Colic lymph node (tissue), 1 donor: ENCODE results near the genes SCAMP3, GON4L, SYT11, PAQR6 and VHLL.

- PRO-cap = no peak
Measured at GRCh38 chr1:155201324-155201818, 6.3 kb downstream of the THBS3 start.

- PRO-cap = no peak
Measured at GRCh38 chr1:155209455-155209880, 973 bp downstream of the MTX1 start.

GRCh38 chr1:155218707-155219463 lies 10.4 kb downstream of the MTX1 start:
- PRO-cap = no peak

GRCh38 chr1:155232232-155232906 lies 8.7 kb downstream of the GBA1 start:
- PRO-cap = no peak

- PRO-cap = bidirectional peak, plus-strand start at chr1:155262526, minus-strand start at chr1:155262360
Measured at GRCh38 chr1:155261729-155262857, at the start of gene SCAMP3. Gene SCAMP3 (minus strand): TSS chr1:155262360.

DNA sequence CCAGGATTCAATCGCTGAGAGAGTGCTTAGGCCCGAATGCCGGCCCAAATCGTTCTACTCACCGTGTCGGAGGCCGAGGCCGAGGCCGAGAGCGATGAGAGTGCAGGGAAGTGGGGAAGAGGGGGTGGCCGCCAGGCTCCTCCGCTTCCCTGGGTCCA lies 633 bp downstream of the ASH1L start:
- PRO-cap = no peak

DNA sequence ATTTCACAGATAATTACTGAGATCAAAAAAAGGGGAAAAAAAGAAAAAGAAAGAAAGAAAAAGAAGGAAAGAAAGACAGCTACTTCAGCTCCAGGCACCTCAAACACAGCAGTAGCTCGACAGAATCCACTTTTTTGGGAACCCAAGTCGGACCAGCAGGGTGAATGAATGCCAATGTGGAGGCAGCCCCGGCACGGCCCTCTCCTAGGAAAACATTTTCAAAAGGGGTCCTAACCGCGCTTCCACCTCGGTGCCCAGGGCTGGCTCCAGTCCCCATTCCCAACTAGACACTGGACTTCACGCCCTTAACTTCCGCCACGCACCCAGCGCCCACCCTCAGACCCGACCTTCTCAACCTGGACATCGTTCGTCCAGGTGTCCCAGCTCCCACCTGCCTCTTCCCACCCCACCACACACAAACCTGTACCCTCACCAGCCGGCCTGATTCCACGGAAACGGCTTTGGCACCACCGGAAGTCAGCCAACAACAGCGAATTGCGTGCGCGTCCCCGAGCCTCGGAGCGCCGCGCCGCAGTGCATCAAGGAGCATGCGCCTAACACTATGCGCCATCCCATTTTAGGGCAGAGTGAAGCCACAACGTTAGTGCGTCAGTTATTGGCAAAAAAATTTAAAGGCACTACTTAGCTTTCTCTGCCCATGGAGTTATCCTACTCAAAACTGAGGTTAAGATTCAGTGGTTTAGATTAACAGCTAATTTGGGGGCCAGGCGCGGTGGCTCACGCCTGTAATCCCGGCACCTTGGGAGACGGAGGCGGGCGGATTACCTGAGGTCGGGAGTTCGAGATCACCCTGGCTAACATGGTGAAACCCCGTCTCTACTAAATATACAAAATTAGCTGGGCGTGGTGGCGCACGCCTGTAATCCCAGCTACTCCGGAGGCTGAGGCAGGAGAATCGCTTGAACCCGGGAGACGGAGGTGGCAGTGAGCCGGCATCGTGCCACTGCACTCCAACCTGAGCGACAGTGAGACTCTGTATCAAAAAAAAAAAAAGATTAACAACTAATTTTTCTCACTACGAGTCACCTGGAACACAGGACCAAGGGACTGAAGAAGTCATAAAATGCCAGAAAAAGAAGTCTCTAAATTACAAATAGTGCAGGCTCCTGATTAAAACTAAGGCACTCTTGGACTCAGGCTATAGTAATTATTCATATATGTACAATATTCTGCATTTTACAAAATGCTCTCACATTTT lies at the start of gene GON4L:
TSS of gene GON4L (minus strand) at position 489 of the 1,219 bp plus-strand sequence.
- PRO-cap = unidirectional peak, minus-strand start at position 457 of the sequence

GRCh38 chr1:155858954-155859930 lies at the start of gene SYT11:
Gene SYT11 (plus strand): TSS chr1:155859567.
- PRO-cap = bidirectional peak, plus-strand start at chr1:155859502, minus-strand start at chr1:155859340

- PRO-cap = no peak
Measured at GRCh38 chr1:155967397-155968459, 10.6 kb downstream of the ARHGEF2 start.

DNA sequence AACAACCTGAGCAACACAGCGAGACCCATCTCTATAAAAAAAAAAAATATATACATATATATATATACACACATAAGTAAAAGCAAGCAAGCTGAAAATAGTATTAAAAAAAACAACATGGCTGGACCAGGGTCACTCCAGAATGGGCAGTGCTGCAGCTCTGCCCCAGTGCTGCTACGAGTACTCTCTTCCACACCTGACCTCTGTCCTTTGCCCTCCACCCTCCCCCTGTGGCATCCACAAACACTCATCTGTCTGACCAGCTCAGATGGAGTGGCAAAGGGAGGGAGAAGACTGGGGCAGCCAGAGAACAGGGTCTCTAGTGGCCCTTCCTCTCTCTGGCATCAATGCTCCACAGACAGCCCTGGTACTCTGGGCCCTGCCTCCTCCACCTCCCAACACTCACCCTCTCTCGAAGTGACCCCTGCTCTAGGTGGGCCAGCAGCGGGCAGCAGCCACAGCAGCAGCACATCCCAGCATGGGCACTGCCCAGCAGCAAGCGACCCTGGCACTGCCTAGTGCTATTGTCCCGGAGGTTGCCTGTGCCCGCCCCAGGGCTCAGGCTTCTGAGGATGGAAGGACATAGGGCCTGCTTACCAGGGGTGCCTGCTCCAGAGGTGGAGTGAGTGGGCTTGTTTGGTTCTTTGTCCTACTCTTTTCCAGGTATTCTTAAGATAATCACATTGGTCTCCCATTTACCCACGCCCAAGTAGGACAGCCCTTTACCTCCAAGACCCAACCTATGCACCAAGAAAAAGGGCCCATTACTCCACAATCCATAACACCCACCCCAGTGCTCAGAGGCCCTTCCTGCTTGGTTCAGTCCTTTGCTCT lies 6.3 kb downstream of the ARHGEF2 start:
- PRO-cap = no peak

DNA sequence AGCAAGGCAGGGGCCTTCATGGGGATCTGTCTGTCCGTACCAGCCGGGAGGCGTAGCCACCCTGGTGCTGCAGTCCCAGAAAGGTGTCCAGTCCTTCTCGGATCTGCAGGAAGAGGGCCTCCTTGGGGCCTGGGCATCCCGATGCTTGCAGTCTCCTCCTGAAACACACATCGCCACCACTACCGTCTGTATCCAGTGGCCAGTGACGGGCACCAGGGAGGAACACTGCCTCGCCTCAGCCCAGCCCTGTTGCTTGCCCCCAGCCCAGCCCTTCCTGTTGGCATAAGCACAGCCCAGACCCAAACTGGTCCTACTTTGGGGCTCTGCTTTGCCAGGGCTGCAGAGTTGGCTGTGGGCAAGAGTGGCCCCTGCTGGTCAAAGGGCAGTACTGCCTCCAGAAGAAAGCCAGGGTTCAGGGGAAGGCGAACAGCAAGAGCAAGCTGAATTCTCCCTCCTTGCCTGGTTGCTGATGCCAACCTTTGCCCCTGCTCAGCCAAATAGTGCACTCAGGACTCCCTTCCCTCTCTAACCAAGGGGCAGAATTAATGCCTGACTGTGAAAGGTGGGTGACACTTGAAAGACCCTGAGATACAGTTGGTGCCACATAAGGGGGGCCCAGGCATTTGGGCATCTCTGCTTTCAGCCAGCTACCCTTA lies 11.0 kb upstream of the ARHGEF2 start:
- PRO-cap = no peak

GRCh38 chr1:156019768-156020490 lies 822 bp downstream of the SSR2 start:
- PRO-cap = no peak

- PRO-cap = no peak
Measured at GRCh38 chr1:156077421-156077904, 4.8 kb downstream of the MEX3A start.

DNA sequence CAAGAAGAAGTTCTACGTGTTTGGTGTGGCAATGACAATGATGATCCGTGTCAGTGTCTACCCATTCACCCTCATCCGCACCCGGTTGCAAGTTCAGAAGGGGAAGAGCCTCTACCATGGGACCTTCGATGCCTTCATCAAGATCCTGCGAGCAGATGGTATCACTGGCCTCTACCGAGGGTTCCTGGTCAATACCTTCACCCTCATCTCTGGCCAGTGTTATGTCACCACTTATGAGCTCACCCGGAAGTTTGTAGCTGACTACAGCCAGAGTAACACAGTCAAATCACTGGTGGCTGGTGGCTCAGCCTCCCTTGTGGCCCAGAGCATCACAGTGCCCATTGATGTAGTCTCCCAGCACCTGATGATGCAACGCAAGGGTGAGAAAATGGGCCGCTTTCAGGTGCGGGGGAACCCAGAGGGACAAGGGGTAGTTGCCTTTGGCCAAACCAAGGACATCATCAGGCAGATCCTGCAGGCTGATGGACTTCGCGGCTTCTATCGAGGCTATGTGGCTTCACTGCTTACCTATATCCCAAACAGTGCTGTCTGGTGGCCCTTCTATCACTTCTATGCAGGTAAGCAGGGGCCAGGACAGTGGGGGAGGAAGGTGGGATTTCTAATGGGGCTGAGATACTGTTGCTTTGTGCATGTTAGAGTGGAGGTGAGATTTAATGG lies 6.1 kb downstream of the SLC25A44 start:
- PRO-cap = no peak

DNA sequence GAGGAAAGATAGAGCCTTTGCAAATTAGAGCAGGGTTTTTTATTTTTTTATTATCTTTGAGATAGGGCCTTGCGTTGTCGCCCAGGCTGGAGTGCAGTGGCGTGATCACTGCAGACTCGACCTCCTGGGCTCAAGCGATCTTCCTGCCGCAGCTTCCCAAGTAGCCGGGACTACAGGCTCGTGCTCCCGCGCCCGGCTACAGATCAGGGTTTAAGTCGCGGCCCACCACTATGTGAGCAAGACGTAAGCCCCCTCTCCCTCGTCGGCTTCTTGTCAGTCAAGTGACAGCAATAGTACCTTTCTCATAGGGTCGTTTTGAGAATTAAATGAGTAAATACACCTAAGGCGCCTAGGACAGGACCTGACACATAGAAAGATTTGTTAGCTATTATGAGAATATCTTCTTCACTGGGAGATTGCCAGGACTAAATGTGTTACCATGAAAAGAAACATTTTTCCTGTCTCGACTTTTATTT lies 663 bp downstream of the PMF1 start:
- PRO-cap = no peak

- PRO-cap = no peak
Measured at GRCh38 chr1:156214135-156214892, 1.5 kb downstream of the PMF1 start.

DNA sequence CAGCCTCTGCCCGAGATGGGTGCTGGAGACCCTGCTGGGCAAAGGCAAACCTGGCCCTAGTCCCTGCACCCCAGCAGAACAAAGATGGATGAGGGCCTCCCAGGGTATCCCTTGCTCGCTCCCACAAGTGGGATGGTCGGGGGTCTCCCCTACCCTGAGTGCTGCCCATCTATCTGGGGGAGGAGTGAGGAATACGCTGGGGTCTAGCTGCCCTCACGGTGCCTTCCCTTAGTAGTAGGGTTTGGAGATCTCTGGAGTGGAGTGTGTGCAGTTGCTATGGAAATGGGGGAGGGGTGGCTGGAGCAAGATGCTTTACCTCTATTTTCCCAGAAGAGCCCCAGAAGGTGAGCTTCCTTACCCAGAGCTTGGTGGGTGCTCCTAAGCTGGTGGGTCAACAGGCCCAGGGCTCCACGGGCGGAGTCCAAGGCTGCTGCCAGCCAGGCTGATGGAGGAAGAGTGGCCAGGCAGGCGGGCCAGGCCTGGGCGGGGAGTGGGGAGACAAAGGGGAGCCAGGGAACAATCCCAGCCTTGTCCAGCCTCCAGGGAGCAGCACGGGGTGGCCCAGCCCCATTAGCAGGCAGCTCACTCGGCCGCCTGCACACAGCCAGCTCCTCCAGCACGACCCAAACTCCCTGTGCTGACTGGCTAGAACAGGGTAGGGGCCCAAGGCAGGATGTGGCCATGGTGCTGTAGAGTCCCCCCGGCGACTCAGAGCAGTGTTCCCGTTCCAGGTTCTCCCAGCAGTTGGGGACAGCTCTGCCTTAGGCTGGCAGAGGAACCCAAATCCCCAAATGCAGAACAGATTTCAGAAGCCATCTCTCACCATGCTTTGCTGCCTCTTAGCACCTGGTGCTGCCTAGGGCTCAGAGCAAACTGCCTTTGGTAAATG lies at the start of gene PAQR6:
TSS of gene PAQR6 (minus strand) at position 458 of the 889 bp plus-strand sequence.
- PRO-cap = no peak

GRCh38 chr1:156249177-156250405 lies 1.7 kb upstream of the PAQR6 start:
- PRO-cap = no peak

GRCh38 chr1:156299082-156299698 lies at the start of gene VHLL:
Gene VHLL (minus strand): TSS chr1:156299307.
- PRO-cap = no peak

DNA sequence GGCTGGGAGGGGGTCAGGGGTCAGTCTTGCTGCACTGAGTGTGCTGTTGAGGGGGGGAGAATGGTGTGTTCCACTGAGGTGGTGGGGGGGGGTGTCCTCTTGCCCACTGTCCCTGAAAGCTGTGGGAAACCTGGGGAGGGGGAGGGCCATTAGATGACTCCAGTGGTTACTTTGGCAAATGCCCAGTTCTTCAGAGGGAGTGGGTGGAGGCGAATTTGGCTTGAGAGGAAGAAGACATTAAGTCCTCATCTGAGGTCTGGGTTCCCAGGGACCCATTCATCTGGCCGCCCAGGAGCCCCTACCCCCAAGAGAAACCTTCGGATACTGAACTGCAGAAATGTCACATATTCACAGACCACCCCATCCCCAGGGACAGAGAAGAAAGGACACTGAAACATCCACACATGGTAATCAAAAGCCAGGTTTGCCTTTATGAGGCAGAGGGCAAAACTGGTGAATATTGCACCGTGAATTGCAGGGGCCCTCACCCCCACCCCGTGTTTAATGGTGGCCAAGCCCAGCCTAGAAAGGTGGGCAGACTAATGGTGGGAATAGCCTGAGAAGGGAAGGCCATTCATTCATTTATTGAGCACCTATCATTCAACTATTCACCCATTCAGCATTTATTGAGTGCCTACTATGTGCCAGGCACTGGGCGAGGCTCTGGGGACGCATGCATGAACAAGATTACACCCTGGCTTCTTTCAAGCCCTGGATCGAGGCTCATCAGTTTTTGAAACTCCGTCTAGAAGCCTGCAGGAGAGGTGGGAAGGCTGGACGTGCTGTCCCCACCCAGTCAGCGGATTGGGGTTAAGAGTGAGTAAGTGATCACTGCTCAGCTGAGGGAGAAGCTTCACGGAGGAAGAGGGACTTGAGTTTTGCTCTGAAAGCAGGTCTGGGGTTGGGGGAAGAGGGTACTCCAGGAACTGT lies 35.9 kb downstream of the MEF2D start:
- PRO-cap = no peak